Hepatocyte (in vitro differentiated cells and primary cell): ENCODE measurements around a stretch of chr14.

DNA sequence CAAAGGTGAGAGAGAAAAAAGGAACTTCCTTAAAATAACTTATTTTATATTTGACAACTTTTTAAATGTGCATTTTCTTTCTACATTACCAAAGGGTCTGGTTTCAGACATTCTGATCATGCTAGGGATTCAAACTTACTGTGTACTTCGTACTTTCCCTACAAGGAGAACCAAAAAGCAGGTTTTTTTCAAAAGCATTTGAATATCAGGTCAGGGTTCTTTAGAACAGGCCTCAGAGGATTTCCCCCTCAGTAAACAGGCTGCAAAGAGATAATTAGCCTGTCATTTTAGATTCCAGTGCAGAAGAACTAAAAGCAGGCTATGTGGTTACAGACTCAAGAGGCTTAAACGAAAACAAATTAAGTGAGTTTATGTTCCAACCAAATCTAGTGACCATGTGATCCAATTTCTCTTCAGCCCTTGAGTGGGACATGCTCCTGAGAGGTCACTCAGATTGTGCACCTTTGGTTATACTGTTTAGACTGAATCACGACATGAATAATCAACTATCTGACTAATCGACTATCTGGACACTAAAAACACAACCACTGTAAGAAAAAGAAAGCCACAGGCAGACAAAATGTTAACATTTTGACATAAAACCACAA lies 4.6 kb downstream of the TMED8 start:
- RAMPAGE, long total RNA, result no peak
- RRBS, result no CpG with 5 or more reads among the region's 4 CpGs

DNA sequence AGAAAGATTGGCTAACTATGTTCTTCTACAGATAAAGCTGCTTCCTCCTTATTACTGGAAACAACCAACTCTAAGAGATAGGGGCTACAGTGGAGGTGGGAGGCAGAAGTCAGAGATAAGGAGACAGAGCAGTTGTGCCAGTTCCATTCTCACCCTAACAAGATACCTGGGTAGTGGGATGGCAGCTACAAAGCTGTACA lies 16.1 kb downstream of the NOXRED1 start:
- RAMPAGE, long total RNA, result no peak

GRCh38 chr14:77641075-77641524 lies 24.7 kb upstream of the SPTLC2 start:
- RAMPAGE, long total RNA, result no peak
- RRBS, result 57% methylated on average over 3 of the region's 11 CpGs

- RAMPAGE, long total RNA, result no peak
- RRBS, result no CpG with 5 or more reads among the region's 3 CpGs
Observed at GRCh38 chr14:80628921-80629289, 312.6 kb downstream of the CEP128 start.

- RAMPAGE, long total RNA, result no peak
- RRBS, result no CpG with 5 or more reads among the region's 6 CpGs
Observed at GRCh38 chr14:80835982-80836616, 105.4 kb downstream of the CEP128 start.

- RAMPAGE, long total RNA, result no peak
- RRBS, result no CpG with 5 or more reads among the region's 3 CpGs
Observed at GRCh38 chr14:81085508-81085945, 130.1 kb downstream of the TSHR start.

- RAMPAGE, long total RNA, result no peak
- RRBS, result no CpG with 5 or more reads among the region's 2 CpGs
Observed at GRCh38 chr14:81192485-81193063, 28.2 kb downstream of the GTF2A1 start.

GRCh38 chr14:81393278-81393864 lies 6.8 kb downstream of the STON2 start:
- RAMPAGE, long total RNA, result no peak
- RRBS, result no CpG with 5 or more reads among the region's 7 CpGs

GRCh38 chr14:81534388-81534614 lies 648 bp upstream of the SEL1L start:
- RAMPAGE, long total RNA, result no peak
- RRBS, result no CpG with 5 or more reads among the region's 5 CpGs

DNA sequence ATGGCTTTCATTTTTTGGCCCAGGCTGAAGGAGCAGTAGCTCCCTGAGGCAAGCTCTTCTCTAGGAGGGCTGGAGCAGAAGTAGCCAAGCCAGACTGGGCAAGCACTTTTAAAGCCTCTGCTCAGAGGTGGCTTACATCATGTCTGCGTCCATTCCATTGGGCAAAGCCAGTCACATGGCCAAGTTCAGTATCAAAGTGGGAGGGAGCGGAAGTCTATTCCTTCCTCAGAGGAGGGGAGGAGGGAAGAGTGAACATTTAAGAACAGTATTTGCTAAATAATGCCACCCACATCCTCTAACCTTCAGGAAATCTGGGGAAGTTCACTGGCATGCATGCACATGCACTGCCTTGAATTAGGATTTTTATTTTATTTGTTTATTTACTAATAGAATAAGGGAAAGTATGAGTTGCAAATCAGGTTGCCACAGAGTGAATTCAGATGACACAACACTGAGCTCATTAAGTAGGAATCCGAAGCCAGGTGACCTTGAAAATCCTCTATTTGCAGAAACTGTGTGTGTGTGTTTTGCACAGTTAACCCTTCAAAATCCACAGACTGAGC lies 122.1 kb upstream of the SEL1L start:
- RAMPAGE, long total RNA, result no peak
- RRBS, result no CpG with 5 or more reads among the region's 3 CpGs

- RAMPAGE, long total RNA, result no peak
- RRBS, result no CpG with 5 or more reads among the region's 6 CpGs
Observed at GRCh38 chr14:81946894-81947525, 413.4 kb upstream of the SEL1L start.

- RAMPAGE, long total RNA, result no peak
- RRBS, result no CpG with 5 or more reads among the region's 5 CpGs
Observed at GRCh38 chr14:84171368-84171696, 1358.6 kb upstream of the FLRT2 start.

DNA sequence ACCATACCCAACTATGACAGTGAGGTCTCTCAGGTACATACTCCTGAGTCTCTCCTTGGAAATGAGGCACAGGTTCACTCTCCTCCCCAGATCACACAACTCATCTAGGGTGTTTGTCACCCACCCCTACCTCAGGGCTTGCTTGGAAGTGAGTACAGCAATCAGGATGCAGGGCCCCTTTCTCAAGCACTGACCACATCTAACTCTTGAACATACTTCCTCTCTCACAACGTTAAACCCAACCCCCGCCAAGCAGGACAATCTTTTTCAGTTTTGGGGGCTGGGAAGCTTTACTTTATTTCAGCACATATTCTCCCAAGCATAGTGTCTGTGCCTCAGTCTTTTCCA lies 2.5 kb upstream of the GPR65 start:
- RAMPAGE, long total RNA, result no peak
- RRBS, result no CpG with 5 or more reads among the region's 2 CpGs

GRCh38 chr14:88129825-88130640 lies 125.1 kb downstream of the GPR65 start:
- RAMPAGE, long total RNA, result no peak
- RRBS, result no CpG with 5 or more reads among the region's 6 CpGs

DNA sequence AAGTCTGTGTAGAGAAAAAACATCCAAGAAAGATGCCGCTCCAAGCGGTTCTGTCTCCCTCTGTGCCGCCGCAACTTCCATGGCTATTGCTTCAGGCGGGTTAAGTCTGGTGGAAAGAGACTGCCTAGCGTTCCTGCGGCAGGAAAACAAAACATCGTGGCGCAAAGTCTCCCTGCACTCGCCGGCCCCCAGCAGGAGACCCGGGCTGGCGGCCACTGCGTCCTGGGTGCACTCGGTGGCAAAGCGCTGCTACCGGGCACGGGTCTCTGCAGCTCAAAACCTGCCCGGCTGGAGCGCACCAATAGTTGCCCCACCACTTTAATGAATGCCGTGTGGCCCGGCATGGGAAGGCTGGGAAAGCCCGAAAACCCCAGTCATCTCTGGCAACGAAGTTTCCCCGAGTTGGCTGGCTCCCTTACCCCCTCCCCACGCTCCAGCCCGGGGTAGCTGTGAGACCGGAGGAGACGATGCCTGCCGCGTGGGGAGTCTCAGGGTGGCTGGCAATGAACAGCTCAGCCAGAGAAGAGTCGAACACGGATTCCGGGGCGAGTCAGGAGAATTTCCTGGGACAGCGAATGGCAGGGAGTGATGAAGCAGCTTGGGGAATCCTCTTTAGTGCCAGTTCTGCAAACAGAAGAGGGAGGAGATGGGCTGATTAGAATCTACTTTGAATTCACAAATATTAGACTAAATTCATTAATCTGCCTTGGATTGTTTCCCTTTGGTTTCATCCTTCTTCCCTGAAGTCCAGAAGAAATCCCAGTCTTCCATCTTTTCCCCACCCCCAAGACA lies 3.6 kb upstream of the KCNK10 start:
- RAMPAGE, long total RNA, result no peak
- RRBS, result 4% methylated on average over 20 of the region's 36 CpGs

- RAMPAGE, long total RNA, result no peak
- RRBS, result no CpG with 5 or more reads among the region's 3 CpGs
Observed at GRCh38 chr14:88384634-88385044, 818 bp upstream of the SPATA7 start.

GRCh38 chr14:88550129-88550665 lies 4.6 kb downstream of the PTPN21 start:
- RAMPAGE, long total RNA, result no peak
- RRBS, result 100% methylated on average over 3 of the region's 30 CpGs

DNA sequence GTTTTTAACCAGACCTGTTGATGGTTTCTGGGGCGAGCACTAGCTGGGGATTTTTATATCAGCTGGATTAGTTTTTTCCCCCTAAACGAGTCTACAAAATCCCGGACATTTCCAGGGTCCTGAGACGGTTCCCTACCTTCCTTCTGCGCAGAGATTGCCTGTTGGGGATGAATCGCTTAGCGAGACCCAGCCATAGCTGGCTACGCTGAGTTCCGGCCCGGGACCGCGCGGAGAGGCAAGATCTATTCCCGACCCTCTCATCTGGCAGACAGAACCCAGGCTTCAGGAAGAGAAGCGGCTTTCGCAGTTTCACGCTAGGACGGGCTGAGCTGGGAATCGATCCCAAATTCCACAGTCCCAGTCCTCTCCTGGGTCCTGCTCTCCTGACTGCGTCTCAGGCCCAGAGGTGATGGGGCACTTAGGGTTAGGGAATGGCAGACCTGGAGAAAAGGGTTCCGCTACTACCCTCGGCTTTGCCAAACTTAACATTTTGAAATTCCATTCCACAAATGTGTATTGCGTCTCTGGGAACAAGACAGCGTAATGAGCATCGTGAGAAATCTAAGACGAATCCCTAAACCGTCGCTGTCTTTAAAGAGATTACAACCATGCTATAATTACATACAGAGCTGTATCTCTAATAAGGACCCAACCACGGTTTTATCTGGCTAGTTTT lies 2.8 kb downstream of the PTPN21 start:
- RAMPAGE, long total RNA, result no peak
- RRBS, result 3% methylated on average over 3 of the region's 29 CpGs

GRCh38 chr14:89158051-89159043 lies 258.7 kb downstream of the FOXN3 start:
- RAMPAGE, long total RNA, result no peak
- RRBS, result no CpG with 5 or more reads among the region's 18 CpGs

DNA sequence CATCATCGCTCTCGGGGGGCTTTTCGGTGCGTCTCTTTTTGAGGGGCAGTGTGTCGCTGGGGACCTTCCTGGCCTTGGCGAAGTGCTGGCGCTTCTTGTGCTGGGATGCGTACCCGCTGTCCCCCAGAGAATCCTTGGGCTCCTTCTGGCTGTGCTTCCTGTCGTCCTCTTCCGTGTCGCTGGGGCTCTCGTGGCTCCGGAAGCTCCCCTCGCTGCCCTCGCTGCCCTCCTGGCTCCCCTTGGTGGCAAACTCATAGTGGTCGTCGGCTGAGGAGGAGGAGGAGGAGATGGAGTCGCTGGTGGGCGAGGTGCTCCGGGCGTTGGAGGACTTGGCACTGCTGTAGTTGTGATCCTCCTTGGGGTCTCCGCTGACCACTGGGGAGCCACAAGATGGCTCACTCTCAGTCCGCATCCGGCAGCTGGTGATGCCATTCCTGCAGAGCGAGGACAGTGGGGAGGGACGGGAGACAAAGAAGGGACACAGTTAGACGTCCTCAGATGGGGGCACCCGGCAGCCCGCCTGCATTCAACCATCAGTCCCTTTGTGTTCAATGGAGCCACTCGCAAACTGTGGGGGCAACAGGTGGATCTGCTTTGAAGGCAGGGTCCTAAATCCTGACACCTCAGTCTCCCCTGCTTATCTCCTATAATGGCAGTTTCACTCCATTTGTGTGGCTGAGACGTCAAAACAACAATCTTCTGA lies 254.3 kb downstream of the FOXN3 start:
- RAMPAGE, long total RNA, result no peak
- RRBS, result over 99% methylated on average over 4 of the region's 32 CpGs